Fibroblast of the aortic adventitia (primary cell): ENCODE data around the gene ST7.

GRCh38 chr7:116834666-116835132, 27.7 kb upstream of the CAPZA2 start:
- CAGE, long polyA plus RNA: no peak

DNA sequence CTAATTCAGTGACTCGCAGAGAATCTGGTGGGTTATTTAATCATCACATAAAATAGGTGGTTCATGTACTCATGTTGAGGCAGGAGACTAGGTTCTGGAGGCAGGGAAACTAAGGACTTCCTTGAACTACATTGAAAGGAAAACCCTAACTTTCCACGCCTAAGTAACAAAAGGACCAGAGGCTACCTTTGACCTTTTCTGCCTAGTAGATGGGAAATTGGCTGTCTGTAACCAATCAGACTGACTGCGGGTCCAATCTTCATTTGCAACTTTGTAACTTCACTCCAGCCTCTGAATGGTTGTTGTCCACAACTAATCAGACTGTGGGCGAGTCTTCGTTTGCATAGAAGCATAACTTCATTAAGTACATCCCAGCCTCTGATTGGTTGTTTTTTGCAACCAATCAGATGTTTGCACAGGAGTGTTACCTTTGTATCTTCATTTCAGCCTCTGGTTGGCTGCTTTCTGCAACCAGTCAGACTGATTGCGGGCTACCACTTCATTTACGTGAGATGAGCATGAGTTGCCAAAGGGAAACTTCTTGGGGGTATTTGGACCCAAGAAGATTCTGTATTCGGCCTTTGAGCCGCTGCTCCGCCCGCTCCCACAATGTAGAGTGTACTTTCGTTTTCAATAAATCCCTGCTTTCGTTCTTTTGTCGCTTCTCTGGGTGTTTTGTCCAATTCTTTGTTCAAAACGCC, 1.7 kb upstream of the ST7 start:
- CAGE, long polyA plus RNA: no peak

GRCh38 chr7:116952697-116953577, at the start of gene ST7:
TSS of gene ST7 (plus strand) at chr7:116953501.
- CAGE, long polyA plus RNA: no peak

GRCh38 chr7:117072538-117073211, 119.4 kb downstream of the ST7 start:
- CAGE, long polyA plus RNA: no peak

DNA sequence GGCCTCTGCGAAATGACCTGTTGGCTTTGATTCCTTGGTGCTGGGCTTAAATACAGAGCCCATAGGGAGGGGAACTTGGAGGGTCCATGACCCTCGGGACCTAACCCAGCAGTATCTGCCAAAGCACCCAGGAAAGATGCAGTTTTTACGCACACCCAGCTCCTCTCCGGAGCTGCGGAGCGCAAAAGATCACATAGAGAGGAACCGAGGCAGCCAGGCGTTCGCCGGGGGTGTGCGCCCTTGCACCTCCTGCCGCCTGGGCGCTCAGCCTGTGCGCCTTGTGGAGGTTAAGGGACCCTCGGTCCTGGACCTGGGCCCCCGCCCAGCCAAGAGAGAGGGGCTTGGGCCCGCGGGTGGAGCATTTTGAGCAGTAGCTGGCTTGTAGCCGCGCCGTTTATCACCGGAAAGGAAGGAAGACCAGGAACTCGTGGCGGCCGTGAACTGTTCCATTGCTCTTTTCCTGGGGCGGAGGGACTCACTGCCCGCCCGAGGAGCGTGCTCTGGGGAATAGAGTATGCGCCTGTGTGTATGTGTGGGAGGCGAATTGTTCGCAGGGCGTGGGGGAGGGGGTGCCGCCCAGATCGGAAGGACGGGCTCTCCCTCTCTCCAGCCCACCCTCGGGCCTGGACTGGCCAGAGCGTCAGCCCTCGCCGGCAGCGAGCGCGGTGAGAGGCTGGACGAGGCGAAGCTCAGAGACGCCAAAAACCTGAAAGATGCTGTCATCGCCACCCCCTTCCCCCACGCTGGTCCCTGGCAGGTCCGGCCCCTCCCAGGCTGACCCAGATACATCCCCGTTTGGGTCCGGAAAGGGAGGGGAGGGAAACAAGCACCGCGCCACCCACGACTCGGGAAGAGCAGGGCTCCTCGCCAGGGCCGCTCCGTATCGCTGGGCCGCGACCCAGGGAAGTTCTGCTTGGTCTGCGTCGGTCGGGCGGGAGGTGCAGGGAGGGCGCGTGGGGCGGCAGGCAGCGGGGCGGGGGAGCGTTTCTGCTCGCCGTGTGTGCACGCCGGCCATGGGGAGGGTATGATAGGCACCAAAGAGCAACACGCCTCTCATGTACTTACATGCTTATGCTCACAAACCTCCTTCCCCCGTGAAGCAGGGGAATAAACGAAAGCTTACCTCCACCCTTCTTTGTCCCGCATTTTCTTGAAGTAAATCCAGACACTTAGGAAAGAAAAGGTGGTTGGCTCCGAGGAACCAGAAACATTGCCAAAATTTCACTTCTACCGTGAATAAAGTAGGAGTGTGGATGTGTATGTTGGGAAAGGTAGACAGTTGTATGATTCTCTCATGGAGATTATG, 1.3 kb upstream of the WNT2 start:
- CAGE, long polyA plus RNA: no peak

DNA sequence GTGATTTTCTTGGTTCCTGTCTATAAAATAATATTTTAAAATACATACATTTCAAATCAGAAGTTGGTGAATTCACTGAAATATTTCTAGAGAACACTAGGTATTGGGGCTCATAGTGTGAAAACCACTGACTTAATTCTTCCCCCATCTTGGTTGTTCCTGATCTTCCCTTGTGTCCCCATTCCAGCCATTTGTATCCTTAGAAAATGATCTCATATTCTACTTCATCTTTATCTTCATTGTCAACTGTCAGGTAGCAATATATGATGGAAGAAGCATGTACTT, 9.9 kb downstream of the CFTR start:
- CAGE, long polyA plus RNA: no peak

GRCh38 chr7:117672637-117674058, 193.3 kb downstream of the CFTR start:
- CAGE, long polyA plus RNA: no peak

- CAGE, long polyA plus RNA: no peak
Observed at GRCh38 chr7:117780945-117781144, 92.4 kb downstream of the CTTNBP2 start.

DNA sequence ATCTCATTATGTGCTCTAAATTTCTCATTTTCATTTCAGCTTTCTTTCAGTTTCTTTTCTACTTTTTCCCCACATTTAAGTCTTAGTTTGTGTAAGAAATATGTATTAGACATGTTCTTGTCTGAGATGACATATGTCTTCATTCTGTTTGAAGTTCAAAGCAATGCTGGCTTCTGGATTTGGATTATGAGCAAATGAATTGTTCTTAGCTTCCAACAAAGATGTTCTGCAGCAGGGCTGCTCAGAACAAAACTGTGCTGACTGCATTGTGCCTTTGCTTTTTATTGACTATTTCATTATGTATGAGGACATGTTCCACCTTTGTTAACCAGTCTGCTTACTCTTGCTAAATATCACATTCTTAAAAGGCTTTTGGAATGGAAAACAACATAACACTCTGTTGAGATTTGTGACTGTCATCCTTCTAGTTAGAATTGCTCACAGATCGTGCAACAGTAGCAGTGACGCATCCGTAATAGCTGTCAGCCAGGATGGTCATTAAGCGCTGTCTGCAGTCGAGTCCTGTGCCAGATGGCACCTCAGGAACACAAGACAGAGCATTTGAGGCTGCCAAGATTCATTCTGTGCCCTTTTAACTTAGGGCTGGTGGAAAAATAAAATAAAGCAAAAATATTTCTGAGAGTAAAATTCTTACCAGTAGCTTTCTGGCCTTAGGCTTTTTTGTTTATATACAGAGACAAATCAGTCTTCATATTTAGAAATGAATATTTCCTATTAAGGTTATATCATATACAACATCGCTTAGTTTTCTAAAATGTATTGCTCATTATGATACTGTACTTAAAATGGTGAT, 348.5 kb downstream of the ANKRD7 start:
- CAGE, long polyA plus RNA: no peak

- CAGE, long polyA plus RNA: no peak
Observed at GRCh38 chr7:120933497-120933940, 17.1 kb upstream of the ING3 start.

DNA sequence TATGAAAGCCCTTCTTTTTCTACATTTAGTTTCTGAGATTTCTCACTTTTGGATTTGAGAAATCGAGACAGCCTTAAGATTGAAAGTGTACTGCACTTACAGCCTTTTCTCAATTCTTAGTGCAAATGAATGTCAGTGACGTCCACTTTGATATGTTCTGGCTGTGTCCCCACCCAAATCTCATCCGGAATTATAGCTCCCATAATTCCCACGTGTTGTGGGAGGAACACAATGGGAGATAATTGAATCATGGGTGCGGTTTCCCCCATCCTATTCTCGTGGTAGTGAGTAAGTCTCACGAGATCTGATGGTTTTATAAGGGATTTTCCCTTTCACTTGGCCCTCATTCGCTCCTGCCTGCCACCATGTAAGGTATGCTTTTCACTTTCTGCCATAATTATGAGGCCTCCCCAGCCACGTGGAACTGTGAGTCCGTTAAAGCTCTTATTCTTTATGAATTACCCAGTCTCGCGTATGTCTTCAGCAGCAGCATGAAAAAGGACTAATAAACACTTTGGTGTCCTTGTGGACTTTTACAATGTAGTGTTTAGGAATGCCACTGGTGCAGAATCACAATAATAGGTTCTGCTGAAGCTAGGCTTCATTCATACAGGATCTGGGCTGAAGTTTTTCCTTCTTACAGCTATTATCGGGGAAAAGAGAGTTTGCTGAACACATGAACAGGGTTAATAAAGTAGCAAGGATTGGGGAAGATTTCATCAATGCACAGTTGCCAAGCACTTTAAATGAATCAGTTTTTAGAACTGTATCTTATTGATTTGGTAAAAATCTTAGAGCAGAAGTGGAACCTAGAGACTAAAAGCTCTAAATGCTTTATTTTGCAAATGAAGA, 74.2 kb downstream of the CPED1 start:
- CAGE, long polyA plus RNA: no peak

GRCh38 chr7:121079353-121080547, 91.2 kb downstream of the CPED1 start:
- CAGE, long polyA plus RNA: no peak

GRCh38 chr7:121383998-121384853, 11.9 kb downstream of the FAM3C start:
- CAGE, long polyA plus RNA: no peak

GRCh38 chr7:121385685-121386459, 10.2 kb downstream of the FAM3C start:
- CAGE, long polyA plus RNA: no peak

DNA sequence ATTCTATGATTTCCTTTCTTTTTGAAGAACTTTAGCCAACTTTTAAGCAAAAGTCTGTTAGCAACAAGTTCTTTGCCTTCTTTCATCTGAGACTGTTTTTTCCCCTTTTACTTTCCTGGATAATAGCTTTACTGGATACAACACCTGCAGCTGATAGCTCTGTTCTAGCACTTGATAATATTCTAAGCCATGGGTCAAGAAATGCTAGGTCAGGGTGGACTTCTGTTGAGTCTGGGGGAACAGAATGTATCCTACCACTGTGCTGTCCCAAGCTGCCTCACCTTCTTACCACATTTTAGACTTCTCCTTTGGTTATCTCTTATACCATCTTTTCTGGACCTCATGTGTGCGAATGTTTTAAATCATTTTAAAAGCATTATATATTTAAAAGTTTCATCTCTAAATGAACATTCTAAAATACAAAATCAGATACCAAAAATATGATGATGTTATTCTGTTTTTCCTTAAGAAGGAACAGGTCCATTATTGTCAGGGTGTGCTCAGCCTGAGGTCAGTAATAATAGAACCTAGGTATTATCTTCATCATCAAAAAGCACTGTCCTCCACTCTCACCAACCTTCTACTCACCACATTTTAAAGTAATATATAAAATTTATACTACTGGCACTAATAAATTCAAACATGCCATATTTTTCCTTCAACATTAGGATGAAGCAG, 57.5 kb downstream of the CADPS2 start:
- CAGE, long polyA plus RNA: no peak

DNA sequence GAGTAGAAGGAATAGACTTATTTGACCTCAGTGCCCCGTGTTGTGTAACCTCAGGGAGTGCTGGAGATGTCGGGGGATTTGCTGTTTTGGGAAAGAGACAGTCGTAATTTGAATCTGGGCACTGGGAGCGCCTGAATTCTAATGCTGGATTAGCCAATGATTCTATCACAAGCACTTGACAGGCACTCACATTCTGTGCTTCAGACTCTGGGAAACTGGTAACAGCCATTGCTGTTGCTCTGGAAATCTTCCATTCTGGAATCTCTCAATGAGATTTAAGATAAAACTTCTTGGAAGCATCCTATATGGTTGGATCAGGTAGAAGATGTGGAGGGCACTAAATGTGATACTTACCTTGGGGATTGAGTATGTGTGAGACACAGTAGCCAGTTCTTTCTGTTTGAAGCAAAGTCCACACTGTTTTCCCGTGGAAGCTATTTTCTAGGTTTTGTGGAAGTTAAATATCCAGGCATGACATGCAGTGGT, 13.6 kb upstream of the LMOD2 start:
- CAGE, long polyA plus RNA: no peak

- CAGE, long polyA plus RNA: no peak
Observed at GRCh38 chr7:123660331-123660864, 4.7 kb downstream of the LMOD2 start.

- CAGE, long polyA plus RNA: no peak
Observed at GRCh38 chr7:123754456-123754793, 5.6 kb upstream of the WASL start.

DNA sequence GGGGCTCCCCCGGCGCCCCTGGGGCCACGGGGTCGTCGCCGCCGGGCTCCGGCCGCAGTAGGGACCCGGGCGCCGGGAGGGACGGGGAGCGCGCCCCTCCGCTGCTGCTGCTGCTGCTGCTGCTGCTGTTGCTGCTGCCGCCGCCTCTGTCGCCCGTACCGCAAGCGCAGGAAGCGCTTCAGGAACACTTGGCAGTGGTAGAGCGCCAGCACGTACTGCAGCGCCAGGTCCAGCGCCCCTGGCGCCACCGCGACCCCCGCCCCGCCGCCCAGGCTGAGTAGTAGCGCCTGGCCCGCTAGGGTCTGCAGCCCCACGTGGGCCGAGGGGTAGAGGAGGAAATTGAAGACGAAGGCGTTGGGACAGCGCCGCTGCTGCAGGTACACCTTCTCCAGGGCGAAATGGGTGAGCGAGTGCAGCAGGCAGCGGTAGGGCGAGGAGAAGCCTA, 542 bp downstream of the TMEM229A start:
- CAGE, long polyA plus RNA: no peak

DNA sequence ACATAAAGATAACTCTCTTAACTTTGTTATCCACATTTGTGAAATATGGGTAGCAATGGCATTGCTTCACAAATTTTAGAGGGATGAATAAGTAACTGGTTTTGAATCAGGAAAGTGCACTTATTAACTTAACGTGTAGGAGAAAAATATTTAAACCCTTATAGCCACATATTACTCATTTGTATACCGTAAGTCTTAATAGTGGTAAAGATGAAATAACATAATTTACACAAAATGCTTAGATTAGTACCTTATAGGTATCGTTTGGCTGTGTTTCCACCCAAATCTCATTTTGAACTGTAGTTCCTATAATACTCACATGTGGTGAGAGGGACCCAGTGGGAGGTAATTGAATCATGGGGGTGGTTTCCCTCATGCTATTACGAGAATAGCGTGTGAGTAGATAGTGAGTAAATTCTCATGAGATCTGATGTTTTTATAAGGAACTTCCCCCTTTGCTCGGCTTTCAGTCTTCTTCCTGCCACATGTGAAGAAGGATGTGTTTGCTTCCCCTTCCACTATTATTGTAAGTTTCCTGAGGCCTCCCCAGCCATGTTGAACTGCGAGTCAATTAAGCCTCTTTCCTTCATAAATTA, 426.2 kb upstream of the POT1 start:
- CAGE, long polyA plus RNA: no peak